Umbilical cord (tissue), 2 donors: ENCODE results near the genes MGAT2 and KLHDC1.

GRCh38 chr14:41605169-41605749 lies 1.4 kb upstream of the LRFN5 start:
- RAMPAGE, long total RNA, result no peak

DNA sequence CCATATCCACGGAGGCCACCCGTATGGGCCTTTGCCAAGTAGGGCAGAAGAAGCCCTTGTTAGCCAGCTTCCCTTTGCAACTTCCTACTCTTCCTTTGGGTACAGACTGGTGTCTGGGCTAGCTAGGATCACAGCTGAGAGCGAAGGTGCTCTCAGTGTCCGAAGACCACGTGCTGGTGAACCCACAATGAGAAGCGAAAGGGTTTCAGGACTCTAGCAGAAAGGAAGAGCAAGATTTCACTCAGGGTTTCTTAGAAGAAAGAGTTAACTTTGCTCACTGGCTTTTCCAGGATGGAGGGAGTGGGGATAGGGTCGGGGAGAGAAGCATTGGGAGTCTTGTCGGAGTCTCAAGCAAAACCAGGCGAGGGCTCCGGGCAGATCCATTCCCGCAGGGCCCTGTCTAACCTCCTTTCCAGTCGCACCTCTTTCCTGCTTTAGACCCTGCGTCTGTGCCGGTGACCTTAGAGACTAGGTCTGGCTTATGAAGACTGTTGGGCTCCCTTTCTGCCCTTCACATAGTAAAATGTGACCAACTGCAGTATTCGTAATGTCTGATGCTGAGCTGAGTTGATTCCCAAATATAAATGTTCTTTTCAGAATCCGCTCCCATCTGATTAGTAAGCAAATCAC lies 811 bp upstream of the LRFN5 start:
- RAMPAGE, long total RNA, result no peak

GRCh38 chr14:41609744-41610370 lies 3.2 kb downstream of the LRFN5 start:
- RAMPAGE, long total RNA, result no peak

DNA sequence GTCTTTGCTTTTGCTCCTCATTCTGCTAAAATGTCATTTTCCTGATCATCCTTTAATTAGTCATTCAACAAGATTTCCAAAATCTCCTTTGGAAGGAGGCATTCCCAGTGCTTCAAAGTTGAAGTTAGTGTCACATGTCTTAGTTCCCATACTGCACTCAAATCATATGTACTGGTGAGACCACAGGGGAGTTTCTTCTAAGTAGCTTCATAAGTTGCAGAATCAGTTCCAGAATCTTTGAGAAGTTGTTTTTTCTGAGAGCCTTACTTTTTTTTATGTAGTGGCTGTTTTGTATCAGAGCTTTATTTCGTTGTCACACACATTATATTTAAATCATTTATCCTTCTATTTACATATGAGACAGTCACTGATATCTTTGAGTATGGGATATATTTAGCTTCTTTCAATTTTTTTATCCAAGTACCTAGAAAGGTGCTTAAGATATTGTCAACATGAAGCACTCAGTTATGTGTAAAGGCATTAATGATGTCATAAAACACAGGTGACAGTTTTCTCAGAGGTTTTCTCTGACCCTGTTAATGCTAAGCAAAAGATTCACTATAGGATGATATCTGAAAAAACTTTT lies 23.0 kb downstream of the LRFN5 start:
- RAMPAGE, long total RNA, result no peak

DNA sequence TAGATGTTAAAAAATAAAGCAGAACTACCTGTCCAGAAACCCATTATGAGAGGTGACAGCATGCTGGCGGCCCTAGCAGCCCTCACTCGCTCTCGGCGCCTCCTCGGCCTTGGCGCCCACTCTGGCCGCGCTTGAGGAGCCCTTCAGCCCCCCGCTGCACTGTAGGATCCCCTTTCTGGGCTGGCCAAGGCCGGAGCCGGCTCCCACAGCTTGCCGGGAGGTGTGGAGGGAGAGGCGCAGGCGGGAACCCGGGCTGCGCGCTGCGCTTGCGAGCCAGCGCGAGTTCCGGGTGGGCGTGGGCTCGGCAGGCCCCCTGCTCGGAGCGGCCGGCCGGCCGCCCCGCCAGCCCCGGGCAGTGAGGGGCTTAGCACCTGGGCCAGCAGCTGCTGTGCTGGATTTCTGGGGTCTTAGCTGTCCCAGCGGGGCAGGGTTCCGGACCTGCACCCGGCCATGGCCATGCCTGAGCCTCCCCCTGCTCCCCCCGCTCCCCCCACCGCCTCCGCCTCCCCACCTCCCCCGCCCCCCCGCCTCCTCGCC lies 98.6 kb upstream of the C14orf28 start:
- RAMPAGE, long total RNA, result no peak

GRCh38 chr14:44963240-44963477 lies 1.2 kb downstream of the TOGARAM1 start:
- RAMPAGE, long total RNA, result no peak

- RAMPAGE, long total RNA, result no peak
Measured at GRCh38 chr14:46654239-46654551, 2.6 kb upstream of the RPL10L start.

GRCh38 chr14:47673834-47674849 lies 1.3 kb downstream of the MDGA2 start:
- RAMPAGE, long total RNA, result no peak

DNA sequence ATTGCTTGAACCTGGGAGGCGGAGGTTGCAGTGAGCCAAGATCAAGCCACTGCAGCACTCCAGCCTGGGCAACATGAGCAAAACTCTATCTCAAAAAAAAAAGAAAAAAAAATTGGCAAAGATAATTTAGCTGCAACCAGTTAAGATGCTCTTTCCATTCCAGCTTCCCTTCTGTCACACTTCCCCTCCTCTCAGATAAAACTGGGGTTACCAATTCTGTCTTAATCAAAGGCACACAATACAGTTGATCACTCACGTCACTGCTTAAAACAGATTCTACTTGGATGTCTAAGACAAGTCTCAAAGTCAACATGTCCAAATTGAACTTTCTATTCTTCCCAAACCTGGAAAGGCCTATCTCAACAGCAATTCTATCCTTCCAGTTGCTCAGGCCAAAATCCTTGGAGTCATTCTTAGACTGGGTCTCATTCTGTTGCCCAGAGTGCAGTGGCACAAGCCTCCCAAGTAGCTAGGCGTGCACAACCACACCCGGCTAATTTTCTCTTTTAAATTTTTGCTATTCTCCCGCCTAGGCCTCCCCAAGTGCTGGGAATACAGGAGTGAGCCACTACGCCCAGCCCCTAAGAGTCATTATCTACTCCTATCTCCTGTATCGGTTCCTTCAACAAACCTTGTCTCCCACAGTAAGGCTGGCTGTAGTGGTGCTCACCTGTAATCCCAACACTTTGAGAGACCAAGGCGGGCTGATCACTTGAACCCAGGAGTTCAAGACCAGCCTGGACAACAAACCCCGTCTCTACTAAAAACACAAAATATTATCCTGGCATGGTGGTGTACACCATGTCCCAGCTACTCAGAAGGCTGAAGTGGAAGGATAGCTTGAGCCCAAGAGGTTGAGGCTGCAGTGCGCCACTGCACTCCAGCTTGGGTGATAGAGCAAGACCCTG lies 4.8 kb downstream of the RPS29 start:
- RAMPAGE, long total RNA, result no peak

DNA sequence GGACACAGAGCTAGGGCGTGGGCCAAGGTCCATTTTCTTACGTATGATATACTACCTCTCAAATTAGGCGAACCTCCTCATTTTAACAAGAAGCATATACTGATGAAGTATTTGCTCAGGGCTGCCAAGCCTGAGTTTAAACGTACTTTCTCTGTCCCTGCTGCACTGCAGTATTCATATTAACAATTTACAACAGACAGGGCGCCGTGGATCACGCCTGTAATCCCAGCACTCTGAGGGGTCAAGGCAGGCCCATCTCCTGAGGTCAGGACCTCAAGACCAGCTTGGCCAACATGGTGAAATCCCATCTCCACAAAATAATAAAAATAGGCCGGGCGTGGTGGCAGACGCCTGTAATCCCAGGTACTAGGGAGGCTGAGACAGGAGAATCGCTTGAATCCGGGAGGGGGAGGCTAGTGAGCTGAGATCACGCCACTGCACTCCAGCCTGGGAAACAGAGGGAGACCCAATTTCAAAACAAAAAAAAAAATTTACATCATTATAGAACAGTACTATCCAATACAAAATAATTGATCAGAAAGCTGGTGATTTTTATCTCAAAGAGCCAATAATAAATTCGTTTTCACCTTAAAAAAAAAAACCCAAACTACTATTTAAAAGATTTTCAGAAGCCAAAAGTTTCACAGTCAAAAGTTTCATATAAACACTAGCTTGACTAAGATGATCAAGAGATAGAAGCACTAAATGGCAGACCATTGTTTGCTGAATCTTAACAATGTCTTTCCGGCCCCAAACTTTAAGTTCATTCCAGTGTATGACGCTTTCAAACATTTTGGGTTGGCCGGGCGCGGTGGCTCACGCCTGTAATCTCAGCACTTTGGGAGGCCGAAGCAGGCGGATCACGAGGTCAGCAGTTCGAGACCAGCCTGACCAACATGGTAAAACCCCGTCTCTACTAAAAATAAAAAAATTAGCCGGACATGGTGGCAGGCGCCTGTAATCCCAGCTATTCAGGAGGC lies 1.6 kb downstream of the RPS29 start:
- RAMPAGE, long total RNA, result no peak

DNA sequence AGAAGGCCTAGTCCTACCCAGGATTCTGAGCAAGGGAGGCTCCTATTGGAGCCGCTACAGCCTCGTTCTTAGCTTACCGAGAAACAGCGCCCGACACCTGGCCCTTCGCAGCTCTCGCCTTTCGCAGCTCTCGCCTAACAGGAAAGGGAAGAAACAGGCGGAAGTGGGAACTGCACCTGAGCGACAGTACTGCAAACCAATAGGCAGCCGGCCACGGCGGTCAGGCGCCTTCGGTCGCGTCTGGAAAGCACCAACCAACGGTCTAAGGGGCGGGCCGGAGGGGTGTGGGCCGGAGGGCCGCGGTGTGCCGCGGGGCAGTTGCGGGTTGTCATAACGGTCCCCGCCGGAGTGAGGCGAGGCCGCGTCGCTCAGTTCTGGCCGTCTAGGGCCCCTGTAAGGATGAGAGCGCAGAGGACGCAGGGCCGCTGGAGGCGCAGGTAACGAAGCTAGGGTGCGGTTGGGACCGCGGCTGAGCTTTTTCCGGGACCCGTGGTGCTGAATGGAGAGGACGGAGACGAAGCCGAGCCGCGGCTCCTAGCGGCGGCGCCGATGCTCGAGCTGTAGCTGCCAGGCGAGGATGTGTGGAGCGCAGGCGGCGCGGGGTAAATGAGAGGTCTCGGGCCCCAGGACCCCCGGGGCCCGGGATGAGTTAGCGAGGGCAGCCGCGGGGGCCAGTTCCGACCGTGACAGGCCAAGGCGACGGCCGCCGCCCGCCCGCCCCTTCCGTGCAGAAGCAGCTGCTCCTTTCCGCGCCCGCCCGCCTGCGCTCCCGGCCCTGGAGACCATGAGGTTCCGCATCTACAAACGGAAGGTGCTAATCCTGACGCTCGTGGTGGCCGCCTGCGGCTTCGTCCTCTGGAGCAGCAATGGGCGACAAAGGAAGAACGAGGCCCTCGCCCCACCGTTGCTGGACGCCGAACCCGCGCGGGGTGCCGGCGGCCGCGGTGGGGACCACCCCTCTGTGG lies at the start of gene MGAT2:
MGAT2 (plus strand) TSS at position 315 of the 965 bp plus-strand sequence.
- RAMPAGE, long total RNA, result start-site peak on the minus strand centred at position 129 of the sequence, 21 bp wide, 2,332 and 883 reads in 2 replicates; start-site peak on the plus strand centred at position 299 of the sequence, 45 bp wide, 47 and 21 reads in 2 replicates

DNA sequence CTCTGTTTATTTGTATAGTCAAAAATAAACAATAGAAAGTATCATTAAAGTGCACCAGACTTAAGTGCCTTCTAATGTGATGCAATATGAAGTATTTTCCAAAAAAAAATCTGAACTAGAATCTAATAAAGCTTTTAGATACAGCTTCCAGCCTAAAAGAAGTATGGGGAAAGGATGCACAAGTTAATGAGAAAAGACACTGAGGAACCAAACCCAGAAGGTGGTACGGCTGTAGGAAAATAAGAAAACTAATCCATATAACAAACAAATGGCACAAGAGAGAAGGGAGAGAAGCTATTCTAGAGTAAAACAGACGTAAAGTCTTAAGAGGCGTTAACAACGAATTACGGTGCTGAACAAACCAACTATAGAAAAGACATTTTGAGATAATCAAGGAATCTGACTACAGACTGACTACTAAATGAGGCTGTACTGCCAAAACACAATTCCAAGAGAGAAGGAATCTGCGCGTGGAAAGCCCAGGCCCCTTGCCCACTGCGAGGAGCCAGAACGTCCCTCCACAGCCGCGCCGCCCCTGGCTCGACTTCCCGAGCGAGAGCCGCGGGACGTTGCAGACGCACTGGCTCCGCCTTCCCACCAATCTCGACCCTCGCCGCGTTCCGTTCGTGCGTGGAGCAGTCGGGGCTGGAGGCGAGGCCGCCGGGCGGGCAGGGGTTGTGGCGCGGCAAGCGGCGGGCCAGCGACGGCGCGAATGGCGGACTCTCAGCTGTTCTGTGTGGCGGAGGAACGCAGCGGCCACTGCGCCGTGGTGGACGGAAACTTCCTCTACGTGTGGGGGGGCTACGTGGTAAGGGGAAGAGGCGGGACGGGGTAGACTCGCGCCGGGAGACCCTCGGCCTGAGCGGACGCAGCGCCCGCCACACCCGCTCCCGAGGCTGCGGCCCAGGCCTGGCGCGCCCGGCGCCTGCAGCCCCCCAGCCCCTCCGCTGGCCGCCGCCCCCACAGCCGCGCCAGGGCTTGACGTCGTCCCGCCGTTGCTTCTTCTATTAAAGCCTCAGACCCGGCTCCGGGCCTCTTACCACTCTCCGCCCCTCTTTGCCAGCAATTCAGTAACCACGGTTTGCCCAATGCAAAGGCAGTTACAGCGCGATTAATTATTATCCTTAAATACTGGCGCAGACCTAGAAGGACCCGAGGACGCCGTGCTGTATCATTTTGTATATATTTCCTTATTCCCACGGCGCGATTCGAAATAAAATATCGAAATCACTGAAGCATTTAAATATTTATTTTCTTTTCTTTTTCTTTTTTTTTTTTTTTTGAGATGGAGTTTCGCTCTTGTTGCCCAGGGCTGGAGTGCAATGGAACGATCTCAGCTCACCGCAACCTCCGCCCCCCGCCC lies at the start of gene KLHDC1:
KLHDC1 (plus strand) TSS at position 638 of the 1,363 bp plus-strand sequence.
- RAMPAGE, long total RNA, result no peak

- RAMPAGE, long total RNA, result no peak
Measured at GRCh38 chr14:49766601-49767251, 1.2 kb upstream of the KLHDC2 start.

DNA sequence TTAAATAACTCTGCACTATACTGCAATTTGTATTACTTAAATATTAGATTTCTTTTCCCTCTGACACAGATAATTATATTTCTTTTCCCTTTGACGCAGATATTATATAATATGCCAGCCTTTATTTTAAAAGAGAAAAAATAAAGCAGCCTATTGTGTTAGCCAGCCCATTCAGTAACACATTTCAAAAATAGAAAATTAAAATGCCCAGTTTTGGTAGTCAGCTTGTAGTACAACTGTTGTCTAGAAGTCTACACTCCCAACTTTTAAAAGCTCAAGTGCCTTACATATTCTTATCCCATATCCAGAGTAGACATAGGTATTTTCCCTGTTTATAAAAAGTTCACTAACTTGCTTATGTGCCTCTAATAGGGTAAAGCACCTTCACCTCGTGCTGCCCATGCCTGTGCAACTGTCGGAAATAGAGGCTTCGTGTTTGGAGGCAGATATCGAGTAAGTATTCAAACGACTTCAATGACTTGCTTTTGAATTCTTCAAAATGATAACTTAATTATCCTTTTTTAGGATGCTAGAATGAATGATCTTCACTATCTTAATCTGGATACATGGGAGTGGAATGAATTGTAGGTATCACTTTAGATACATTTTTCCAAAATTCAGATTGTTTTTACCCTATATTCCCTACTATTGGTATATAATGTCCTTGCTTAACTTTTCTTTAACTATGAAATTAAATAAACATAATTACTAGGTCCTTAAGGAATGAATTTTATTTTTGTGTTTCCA lies 11.4 kb downstream of the KLHDC2 start:
- RAMPAGE, long total RNA, result no peak

DNA sequence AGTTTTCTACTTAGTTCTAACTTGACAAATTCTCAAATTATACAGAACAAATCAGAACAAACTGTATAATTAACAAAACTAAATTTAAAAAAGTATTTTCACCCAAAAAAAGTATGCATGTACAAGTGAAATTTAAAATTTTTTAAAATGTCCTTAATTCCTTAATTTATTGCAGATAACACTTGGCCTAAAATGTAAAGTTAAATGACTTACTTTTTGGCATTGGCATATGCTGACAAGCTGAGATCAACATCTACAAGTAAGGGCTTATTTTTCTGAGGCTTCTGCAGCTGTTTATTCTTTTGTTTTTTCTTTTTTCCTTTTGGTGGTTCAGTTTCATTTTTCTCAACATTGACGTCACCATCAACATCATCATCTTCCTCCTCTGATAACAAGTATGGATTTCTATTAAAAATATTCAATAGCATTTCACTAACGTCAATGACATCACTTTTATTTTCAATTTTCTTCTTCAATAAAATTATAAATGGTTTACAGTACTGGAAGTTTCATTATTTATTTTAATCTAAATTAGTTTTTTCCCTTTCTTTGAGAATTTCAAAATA lies 24.1 kb downstream of the NEMF start:
- RAMPAGE, long total RNA, result no peak

- RAMPAGE, long total RNA, result no peak
Measured at GRCh38 chr14:49896430-49896912, 3.6 kb downstream of the ARF6 start.

DNA sequence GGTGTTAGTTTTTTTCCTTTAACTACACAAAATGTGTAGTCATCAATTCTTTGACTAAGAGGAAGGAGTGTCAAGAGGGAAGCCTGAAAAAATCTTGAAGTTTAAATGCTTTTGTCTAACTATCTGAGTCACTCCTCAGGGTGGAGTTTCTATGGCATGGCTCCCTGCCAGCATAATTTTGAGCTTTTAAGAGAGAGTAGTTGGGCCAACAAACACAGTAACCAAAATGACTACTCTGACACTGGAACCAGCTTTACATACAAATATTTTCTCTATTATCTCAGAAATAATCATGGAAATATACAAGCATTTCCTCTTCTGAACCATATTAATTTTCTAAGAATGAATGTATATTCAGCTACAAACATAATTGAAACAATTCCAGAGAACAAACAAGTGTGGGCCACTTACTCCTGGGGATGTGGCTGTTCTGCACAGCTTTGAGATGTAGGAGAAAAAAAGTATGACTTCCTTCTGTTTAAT lies 18.8 kb downstream of the ARF6 start:
- RAMPAGE, long total RNA, result no peak

GRCh38 chr14:49999063-49999782 lies 106.3 kb downstream of the ARF6 start:
- RAMPAGE, long total RNA, result no peak

- RAMPAGE, long total RNA, result no peak
Measured at GRCh38 chr14:50000086-50000855, 107.4 kb downstream of the ARF6 start.

GRCh38 chr14:50002345-50003015 lies 109.6 kb downstream of the ARF6 start:
- RAMPAGE, long total RNA, result no peak